T-cell (primary cell): ENCODE results near the genes NR1H4 and NFYB.

- PRO-cap, 7 experiments, result no peak in any of the 7 experiments
These were observed 5.0 kb downstream of the BLTP3B start for GRCh38 chr12:100137583-100138083.

DNA sequence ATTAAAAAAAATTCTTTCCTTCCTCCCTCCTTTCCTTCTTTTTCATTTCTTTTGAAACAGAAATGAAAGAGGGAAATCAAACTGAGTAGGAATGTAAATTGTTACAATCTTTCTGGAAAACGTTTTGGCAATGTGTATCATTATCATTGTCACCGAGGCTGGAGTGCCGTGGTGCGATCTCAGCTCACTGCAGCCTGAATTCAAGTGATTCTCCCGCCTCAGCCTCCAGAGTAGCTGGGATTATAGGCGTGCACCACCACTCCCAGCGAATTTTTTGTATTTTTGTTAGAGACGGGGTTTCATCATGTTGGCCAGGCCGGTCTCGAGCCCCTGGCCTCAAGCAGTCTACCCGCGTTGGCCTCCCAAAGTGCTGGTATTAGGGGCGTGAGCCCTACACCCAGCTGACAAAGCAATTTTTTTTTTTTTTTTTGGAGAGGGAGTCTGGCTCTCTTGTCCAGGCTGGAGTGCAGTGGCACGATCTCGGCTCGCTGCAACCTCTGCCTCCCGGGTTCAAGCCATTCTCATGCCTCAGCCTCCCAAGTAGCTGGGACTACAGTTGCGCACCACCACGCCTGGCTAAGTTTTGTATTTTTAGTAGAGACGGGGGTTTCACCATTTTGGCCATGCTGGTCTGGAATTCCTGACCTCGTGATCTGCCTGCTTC is 1.0 kb downstream of the ACTR6 start:
- PRO-cap, 7 experiments, result no peak in any of the 7 experiments

DNA sequence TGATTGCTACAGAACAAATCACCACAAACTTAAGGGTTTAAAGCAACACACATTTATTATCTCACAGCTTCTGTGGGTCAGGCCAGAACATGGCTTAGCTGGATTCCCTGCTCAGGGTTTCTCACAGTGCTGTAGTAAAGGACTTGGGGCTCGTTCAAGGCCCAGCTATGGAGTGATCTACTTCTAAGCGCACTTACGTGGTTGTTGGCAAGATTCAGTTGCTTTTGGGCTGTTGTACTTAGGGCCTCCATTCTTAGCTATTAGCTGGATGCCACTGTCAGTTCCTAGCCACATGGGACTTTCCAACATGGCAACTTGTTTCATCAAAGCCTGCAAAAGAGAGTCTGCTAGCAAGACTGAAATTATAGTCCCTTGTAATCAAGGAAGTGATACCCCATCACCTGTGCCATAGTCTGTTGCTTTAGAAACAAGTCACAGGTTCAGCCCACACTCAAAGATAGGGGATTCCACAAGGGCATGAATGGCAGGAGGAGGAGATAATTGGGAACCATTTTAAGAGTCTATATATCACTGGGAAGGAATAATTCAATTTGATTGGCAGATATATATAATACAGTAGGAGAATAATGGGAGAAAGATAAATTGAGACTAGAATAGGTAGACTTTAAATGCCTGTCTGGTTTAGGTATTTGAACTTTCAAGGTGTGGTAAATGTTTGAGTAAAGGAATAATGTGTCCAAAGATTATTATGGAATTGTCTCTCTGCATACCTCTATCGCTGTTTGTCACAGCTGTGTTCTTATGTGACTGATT is 27.1 kb upstream of the SLC17A8 start:
- PRO-cap, 7 experiments, result no peak in any of the 7 experiments

DNA sequence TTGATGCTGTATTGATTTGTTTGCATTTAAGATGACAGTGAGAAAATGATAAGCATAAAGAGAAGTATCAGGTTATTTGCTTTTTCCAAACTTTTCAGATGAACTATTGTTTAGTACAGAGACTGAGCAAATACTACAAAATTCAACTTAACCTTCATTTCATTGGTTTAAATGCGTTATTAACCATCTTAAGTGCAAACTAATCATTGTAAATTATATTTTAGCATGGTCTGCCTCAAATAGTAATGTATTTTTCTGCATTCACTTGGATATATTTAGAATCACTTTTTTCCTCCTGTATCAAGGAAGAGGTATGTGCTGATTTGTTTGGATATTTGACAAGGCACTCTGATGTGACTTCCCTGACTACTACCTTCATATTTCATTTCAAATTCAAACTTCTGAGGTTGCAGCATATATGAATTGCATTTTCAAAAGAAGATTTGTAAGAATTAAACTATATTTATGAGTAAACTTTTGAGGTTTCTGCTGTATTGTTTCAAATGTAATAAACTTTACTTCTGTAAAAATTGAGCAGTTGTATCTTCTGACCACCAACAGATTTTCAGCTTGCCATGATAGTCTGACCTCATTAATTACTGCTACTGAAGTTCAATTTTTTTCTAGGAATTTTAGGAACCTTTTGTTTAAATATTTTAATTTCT is 17.1 kb upstream of the SLC17A8 start:
- PRO-cap, 7 experiments, result no peak in any of the 7 experiments

- PRO-cap, 7 experiments, result no peak in any of the 7 experiments
These were observed at the start of gene NR1H4 for GRCh38 chr12:100473488-100474217. NR1H4 (plus strand) TSS chr12:100473866.

- PRO-cap, 7 experiments, result no peak in any of the 7 experiments
These were observed 38.7 kb upstream of the GAS2L3 start for GRCh38 chr12:100534821-100535168.

GRCh38 chr12:100577292-100578418 is 4.2 kb downstream of the GAS2L3 start:
- PRO-cap, 7 experiments, result no peak in any of the 7 experiments

GRCh38 chr12:101745494-101746878 is 6.7 kb upstream of the SYCP3 start:
- PRO-cap, 7 experiments, result no peak in any of the 7 experiments

DNA sequence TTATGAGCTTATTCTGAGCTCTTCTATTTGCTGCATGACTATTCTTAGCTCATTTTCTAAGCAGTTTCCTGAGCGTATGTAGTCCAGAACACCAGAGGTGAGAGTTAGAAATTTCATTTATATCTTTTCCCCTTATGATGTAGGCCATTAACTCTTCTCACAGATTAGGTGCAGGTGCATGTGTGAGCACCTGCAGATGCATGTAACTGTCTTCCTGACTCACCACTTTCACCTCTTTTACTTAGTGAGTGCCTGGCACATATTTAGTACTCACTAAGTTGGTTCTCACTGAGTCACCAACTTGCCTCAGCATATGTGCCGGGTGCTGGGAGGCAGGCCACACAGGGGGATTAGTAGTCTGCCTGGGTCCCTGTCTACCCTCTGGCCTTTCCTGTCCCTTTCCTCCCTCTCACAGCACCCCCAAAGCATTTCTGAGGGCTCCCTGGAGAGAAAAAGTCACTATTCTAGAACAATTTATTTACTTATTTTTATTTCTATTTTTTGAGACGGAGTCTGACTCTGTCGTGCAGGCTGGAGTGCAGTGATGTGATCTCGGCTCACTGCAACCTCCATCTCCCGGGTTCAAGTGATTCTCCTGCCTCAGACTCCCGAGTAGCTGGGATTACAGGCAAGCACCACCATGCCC is 33.2 kb upstream of the SYCP3 start:
- PRO-cap, 7 experiments, result no peak in any of the 7 experiments

- PRO-cap, 7 experiments, result no peak in any of the 7 experiments
These were observed 6.2 kb upstream of the WASHC3 start for GRCh38 chr12:102067806-102068514.

- PRO-cap, 7 experiments, result no peak in any of the 7 experiments
These were observed 970 bp downstream of the PARPBP start for GRCh38 chr12:102121020-102121286.

DNA sequence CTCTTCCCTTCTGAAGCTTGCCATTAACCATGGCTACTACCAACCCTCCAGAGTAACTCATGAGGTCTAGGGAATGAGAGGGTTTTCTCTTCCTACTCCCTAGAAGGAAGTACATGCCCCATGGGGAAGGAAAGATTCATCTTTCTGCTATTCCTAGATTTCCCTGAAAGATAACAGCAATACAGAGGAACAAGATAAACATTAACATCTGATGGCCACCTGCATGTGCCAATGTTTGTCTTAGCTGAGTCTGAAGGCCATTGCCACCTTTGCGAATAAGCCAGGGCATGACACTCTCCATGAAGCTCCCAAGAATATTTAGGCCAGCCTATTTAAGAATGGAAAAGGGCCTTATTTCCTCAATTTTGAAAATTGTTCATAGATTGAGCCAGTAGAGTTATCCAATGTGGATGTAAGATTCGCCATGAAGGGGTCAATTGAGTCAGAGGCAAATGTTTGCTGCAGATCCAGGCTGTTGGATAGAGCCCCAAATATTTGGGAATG is 26.0 kb downstream of the IGF1 start:
- PRO-cap, 7 experiments, result no peak in any of the 7 experiments

GRCh38 chr12:102958192-102958909 is 877 bp downstream of the ASCL1 start:
- PRO-cap, 7 experiments, result no peak in any of the 7 experiments

GRCh38 chr12:103800307-103800756 is 40.7 kb downstream of the NT5DC3 start:
- PRO-cap, 7 experiments, result no peak in any of the 7 experiments

DNA sequence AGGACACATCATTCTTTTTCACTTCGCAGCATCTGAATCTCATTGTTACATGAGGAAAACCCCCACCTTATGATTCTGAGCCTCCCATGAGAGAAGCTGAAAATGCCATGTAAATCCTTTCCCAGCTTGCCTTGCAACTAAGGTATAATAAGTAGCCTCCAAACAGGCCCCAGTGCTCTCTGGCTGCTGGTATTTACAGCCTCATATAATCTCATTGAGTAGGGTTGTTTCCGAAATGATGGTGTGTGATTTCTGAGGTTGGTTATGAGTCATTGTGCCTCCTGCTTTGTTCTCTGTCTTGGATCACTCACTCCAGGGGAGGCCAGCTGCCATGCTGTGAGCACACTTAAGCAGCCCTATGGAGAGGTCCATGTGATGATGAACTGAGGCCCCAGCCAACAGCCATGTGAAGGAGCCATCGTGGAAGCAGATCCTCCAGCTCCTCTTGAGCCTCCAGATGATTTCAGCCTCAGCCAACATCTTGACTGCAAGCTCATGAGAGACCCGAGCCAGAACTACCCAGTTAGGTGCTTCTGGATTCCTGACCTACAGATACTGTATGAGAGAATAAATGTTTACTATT is 4.9 kb upstream of the HSP90B1 start:
- PRO-cap, 7 experiments, result no peak in any of the 7 experiments

DNA sequence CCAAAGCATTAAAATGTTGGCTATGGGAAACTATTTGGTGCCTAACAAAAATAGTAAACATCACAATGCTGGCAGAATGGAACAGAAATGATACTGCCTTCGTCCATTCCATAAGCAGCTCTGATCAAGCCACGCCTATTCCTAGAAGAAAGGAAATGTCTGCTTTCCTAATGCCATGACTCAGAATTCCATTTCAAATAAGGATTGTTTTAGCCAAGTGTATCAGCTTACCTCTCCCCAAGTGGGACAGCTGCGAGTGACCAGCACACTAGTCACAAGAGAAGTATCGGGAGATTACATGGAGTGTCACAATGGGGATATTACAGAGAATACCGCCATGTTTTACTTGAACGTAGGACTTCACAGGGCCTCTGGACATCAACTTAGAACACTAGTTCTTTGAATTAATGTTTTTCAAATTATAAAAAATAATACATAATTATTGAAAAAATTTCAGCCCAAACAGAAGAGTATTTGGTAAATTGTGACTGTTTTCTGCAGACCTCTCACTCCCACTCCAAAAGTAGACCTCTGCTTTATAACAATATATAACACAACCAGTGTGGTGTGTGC is 38.6 kb downstream of the GLT8D2 start:
- PRO-cap, 7 experiments, result no peak in any of the 7 experiments

GRCh38 chr12:104055914-104056536 is 6.0 kb upstream of the GLT8D2 start:
- PRO-cap, 7 experiments, result no peak in any of the 7 experiments

- PRO-cap, 7 experiments, result peak in 4 of 7 experiments; most common plus-strand start chr12:104137418 (in 4); most common minus-strand start chr12:104137332 (in 1)
These were observed 959 bp downstream of the NFYB start for GRCh38 chr12:104137037-104137465.

DNA sequence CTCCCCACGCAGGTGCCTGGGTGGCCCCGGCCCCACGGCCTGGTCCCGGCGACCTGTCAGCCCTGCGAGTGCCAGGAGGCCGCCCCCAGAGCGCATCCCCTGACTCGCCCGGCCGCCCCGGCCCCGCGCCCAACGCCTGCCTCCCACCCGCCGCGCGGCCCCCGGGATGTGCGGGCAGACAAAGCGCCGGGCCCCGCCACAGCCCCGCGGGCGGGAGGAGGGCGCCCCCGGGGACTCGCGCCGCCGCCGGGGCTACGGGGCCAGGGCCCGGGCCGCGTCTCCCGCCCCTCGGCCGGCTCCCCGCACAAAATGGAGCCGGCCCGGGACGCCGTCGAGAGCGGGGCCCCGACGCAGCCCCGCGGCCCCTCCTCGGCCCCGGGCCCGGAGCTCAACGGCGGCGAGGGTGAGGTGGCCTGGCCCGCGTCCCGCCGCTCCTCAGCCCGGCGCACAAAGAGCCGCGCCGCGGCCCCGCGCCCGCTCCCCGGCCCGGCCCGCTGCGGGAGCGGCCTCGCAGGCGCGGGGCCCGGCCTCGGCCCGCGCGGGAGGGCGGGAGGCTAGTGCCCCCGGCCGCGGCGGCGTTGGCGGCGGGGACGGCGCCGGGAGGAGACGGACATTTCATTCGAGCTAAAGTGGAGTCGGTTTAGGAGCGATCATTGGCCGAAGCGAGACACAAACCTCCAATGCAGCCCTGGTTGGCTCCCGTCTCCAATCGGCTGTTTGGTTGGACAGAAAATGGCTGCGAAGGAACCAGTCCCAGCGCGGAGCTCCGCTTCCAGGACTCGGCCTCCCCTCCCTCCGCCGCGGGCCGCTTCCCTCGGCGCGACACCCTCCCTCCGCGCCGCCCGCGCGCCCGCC is at the start of gene NFYB:
TSS of gene NFYB (minus strand) at position 745 of the 855 bp plus-strand sequence.
- PRO-cap, 7 experiments, result peak in 7 of 7 experiments; most common minus-strand start position 631 of the sequence (in 6)

GRCh38 chr12:104408451-104408920 is 48.3 kb upstream of the CHST11 start:
- PRO-cap, 7 experiments, result no peak in any of the 7 experiments